Measurements from ENCODE around the gene TPBGL.

DNA sequence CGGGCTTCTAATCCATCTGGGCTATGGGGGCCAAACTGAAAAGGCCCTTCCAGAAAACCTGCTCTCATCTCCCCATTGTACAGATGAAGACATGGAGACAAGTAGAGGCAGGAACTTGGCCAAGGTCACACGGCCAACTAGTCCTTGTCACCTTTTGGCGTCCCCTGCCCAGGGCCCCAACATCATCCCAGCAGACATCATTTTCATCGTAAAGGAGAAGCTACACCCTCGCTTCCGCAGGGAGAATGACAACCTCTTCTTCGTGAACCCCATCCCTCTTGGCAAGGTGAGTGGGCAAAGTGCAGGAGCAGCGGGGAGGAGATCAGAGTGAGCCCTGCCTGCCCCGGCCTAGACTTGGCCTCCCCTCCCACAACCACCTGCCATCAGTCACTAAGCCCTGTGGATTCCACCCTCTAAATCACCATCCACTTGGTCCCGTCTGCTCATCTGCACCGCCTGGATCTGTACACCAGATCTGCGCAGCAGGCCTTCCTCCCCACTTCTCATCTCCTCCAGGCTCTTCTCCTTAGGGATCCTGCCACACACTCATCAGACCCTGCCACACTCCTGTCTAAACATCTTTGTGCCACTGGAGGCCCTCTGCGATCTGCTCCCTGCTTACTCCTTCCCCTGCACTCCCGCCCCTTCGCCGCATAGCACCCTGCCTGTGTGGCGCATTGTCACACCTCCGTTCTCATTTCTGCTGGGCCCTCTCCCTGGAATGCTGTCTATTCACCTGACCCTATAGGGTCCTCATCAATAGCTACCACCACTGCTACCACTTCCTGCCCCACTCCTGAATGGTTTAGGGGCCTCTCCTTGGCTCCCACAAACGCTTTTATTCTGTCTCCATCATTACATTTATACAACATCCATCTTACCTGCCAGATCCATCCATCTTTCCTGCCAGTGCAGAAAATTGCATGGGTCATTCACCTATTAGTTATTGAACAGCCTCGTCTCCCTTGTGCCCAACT, 14.2 kb downstream of the UCP2 start:
- RRBS, 2 experiments = no CpG with 5 or more reads among the region's 20 CpGs
CAGE:
- cytosol, long polyA minus RNA = no peak
- cytosol, long polyA plus RNA = no peak
- long polyA plus RNA = no peak
- nucleus, long polyA minus RNA = no peak
- nucleus, long polyA plus RNA = no peak

GRCh38 chr11:73971937-73972687, 10.5 kb downstream of the UCP2 start:
- RRBS, 2 experiments = no CpG with 5 or more reads among the region's 4 CpGs
CAGE:
- cytosol, long polyA minus RNA = no peak
- cytosol, long polyA plus RNA = no peak
- long polyA plus RNA = no peak
- nucleus, long polyA minus RNA = no peak
- nucleus, long polyA plus RNA = no peak

DNA sequence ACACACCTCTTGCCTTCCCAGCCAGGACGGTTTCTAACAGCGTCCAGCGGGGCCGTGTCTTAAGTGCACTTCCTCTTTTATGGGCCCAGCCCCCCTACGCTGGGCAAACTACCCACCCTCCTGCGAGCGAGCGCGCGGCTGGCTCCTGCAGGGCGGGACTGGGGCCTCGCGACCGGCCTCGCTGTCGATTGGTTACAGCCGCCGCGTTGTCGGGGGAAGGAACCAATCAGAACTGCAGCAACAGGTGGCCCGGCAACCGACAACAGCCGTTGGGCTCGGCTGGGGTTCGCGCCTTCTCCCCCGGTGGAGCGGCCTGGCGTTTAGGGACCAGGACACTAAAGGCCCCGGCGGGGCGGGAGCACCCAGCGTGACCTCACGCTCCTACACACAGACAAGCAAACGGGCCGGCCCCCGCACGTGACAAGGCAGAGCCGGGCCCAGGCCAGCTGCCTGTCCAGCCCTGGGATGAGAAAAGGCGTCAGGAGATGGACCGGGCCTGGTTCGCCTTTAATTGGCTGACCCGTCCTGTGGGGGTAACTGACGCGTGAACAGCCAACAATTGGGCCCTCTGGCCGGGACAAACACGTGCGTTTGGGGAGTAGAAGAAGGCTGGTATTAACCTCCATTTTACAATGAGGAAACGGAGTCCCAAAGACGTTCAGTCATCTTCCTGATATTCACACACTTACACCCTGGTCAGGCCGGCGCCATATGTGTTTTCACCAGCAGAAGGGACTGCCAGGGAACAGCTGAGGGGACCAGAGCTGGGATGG, 711 bp upstream of the UCP2 start:
- RRBS, 2 experiments = 1 to 2% methylated on average over 28 of the region's 52 CpGs
CAGE:
- cytosol, long polyA minus RNA = start-site peak on the minus strand centred at position 88 of the sequence, 106 bp wide, 20 reads
- cytosol, long polyA plus RNA = no peak
- long polyA plus RNA = no peak
- nucleus, long polyA minus RNA = no peak
- nucleus, long polyA plus RNA = no peak

GRCh38 chr11:74018237-74019145, 9.6 kb upstream of the UCP3 start:
- RRBS, 2 experiments = no CpG with 5 or more reads among the region's 10 CpGs
CAGE:
- cytosol, long polyA minus RNA = no peak
- cytosol, long polyA plus RNA = no peak
- long polyA plus RNA = no peak
- nucleus, long polyA minus RNA = no peak
- nucleus, long polyA plus RNA = no peak

DNA sequence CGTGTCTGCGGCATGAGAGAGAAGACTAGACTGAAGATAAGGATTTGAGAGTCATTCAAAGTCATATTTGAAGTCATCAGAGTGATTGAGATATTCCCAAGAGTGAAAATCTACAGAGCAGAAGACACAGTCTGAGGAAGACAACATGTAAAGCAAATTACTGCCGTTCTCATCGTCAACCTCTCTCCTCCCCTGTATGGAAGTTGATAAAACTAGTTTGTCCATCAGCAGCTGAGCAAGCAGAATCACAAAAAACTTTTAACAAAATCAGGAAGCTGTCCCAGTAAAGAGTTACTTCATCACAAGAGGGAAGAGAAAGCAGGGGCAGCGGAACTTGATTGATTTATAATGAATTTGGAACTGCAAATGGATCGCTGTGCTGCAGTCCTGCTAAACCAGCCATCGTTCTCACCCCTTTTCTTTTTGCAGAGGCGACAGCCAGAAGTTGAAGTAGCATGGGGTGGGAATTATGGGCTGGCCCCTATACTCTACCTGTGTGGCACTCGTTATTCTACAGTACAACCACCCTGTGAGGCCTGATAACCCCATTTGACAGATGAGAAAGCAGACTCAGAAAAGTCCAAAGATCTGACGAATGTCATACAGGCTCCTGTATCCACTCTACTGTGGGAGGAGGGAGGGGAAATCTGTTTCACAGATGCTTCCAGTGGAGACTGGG, 13.7 kb upstream of the UCP3 start:
- RRBS, 2 experiments = no CpG with 5 or more reads among the region's 10 CpGs
CAGE:
- cytosol, long polyA minus RNA = no peak
- cytosol, long polyA plus RNA = no peak
- long polyA plus RNA = no peak
- nucleus, long polyA minus RNA = no peak
- nucleus, long polyA plus RNA = no peak

GRCh38 chr11:74460811-74461102, 6.6 kb downstream of the KCNE3 start:
- RRBS, 2 experiments = no CpG with 5 or more reads among the region's 1 CpG
CAGE:
- cytosol, long polyA minus RNA = no peak
- cytosol, long polyA plus RNA = no peak
- long polyA plus RNA = no peak
- nucleus, long polyA minus RNA = no peak
- nucleus, long polyA plus RNA = no peak

DNA sequence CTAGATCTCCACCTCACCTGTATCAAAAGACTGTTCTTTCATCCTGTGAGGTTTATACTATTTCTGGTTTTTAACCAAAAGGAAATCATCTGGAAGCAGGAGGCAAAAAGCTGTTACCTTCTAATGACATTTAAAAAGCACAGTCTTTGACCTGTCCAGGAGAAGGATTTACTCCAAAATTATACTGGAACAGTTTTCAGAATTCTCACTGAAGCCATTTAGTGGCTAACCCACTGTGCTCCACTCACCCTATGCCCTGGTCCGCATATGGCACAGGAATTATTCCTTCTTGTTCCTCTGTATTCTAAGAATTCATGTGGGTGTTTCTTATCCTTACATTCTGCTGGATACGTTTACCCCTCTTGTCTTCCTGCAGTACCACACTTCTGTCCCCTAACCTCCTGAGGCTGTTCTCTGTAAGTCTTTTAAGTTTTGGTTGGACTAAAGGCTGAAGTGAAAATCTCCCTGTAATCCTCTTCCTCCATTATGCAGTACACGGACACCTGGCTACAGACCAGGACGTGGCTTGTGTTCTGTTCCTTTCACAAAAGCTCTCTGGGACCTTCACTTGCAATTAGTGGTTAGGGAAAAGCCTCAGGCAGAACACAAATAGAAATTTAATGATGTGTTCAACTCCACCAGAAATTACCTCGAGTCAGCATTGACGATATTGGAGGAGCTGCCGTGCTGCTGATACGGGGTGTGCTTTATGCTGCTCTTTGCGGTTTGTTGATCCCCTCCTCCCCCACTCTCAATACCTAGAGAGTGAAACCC, 48.7 kb downstream of the POLD3 start:
- RRBS, 2 experiments = no CpG with 5 or more reads among the region's 9 CpGs
CAGE:
- cytosol, long polyA minus RNA = no peak
- cytosol, long polyA plus RNA = no peak
- long polyA plus RNA = no peak
- nucleus, long polyA minus RNA = no peak
- nucleus, long polyA plus RNA = no peak

DNA sequence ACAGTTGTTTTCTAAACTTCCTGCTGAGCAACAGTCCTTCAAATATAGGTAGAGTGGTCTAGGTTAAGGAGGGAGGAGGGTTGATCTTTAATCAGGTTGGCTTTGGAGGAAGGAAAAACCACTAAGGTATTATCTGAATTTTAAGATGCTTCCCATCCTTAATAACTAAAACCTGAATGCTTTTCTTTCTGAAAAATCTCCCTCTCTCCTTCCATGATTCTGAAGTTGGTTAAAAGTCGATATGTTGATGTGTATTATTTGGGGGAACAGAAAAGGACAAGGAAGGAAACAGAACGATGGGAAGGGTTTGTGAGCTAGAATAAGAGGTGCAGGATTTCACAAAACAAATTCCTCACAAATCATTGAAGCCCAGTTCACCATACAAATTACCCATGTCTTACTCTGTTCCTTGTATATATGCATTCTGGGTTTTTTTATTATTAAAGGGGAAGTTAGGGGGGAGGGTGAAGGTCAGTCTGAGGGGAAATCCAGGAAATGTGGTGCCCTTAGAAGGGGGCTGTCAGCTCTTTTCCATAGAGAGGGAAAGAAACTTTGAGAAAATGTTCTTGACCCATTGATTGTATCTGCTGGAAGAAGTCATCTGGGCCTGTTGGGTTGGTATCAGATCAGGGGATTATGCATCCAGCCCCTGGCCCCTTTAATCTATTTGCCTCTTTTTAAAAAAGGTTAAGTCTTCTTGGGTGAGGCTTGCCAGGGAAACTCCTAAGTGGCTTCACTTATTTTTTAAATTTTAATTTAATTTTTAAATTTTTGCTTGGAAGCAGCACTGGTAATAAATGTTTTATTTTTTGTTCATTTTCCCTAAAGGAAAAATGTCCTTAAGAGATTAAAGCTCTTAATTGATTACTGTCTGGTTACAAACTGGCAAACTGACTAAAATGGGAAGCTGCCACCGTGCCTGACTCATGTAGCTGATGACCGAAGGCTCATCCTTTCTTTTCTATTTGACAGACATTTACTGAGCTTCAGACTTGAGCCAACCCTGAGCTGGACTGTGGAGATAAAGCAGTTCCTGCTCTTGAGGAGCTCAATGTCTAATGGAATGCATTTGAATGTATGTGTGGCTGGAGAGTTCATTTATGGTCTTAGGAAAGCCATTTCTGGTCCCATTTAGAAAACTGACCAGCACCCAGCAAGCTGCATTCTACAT, 90.9 kb downstream of the RNF169 start:
- RRBS, 2 experiments = no CpG with 5 or more reads among the region's 4 CpGs
CAGE:
- cytosol, long polyA minus RNA = start-site peak on the plus strand centred at position 220 of the sequence, 130 bp wide, 36 reads; start-site peak on the plus strand centred at position 439 of the sequence, 46 bp wide, 28 reads; start-site peak on the plus strand centred at position 711 of the sequence, 14 bp wide, 19 reads; start-site peak on the plus strand centred at position 836 of the sequence, 19 bp wide, 20 reads; start-site peak on the plus strand centred at position 1,031 of the sequence, 25 bp wide, 20 reads
- cytosol, long polyA plus RNA = no peak
- long polyA plus RNA = no peak
- nucleus, long polyA minus RNA = no peak
- nucleus, long polyA plus RNA = no peak

- RRBS, 2 experiments = no CpG with 5 or more reads among the region's 9 CpGs
CAGE:
- cytosol, long polyA minus RNA = no peak
- cytosol, long polyA plus RNA = no peak
- long polyA plus RNA = no peak
- nucleus, long polyA minus RNA = no peak
- nucleus, long polyA plus RNA = no peak
Observed at GRCh38 chr11:74845137-74845725, 96.6 kb downstream of the RNF169 start.

DNA sequence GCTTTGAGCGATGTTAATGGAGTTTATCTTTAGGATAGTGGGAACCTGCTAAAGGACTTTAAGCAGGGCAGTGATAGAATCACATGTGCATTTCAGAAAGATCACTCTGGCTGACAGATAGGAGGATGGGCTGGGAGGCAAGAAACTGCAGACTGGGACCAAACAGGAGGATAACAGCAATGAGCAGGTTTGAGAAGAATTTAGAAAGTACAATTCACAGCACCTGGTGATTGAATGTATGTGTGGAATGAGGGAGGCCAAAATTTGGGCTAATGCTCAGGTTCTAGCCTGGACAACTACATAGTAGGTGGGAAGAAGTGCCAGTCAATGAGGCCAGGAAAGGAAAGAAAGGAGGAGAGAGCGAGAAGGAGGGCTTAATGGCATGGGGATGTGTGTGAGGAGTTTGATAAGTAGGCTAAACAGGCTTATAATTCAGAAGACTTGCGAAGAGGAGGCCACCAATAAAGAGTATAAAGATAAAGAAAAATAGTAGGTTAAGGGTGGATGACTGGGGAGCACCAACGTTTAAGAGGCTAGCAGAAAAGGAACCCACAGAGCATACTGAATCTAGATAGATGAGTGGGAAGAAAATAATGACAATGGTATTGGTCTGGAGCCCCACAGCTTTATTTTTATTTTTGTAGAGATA, 38.1 kb downstream of the XRRA1 start:
- RRBS, 2 experiments = no CpG with 5 or more reads among the region's 4 CpGs
CAGE:
- cytosol, long polyA minus RNA = no peak
- cytosol, long polyA plus RNA = no peak
- long polyA plus RNA = no peak
- nucleus, long polyA minus RNA = no peak
- nucleus, long polyA plus RNA = no peak

DNA sequence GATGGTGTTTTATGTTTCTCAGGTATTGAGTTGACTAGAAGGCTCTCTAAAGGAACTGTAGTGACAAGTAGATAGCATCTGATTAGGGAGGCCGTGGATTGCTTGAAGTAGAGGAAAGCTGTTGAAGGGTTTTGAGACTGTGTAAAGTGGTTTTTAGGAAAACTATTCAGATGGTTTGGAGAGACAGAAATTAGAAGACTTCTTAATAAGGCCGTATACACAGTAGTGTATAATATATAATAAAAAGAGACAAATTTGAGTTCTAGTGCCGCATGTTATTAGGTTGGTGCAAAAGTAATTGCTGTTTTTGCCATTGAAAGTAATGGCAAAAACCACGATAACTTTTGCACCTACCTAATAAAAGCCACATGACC, 2.9 kb downstream of the SPCS2 start:
- RRBS, 2 experiments = no CpG with 5 or more reads among the region's 4 CpGs
CAGE:
- cytosol, long polyA minus RNA = no peak
- cytosol, long polyA plus RNA = no peak
- long polyA plus RNA = no peak
- nucleus, long polyA minus RNA = no peak
- nucleus, long polyA plus RNA = no peak

GRCh38 chr11:75133878-75134635, 16.9 kb upstream of the SLCO2B1 start:
- RRBS, 2 experiments = no CpG with 5 or more reads among the region's 8 CpGs
CAGE:
- cytosol, long polyA minus RNA = no peak
- cytosol, long polyA plus RNA = no peak
- long polyA plus RNA = no peak
- nucleus, long polyA minus RNA = no peak
- nucleus, long polyA plus RNA = no peak

- RRBS, 2 experiments = no CpG with 5 or more reads among the region's 8 CpGs
CAGE:
- cytosol, long polyA minus RNA = no peak
- cytosol, long polyA plus RNA = no peak
- long polyA plus RNA = no peak
- nucleus, long polyA minus RNA = no peak
- nucleus, long polyA plus RNA = no peak
Observed at GRCh38 chr11:75182484-75183177, 31.7 kb downstream of the SLCO2B1 start.

GRCh38 chr11:75192717-75193670, 42.1 kb downstream of the SLCO2B1 start:
- RRBS, 2 experiments = no CpG with 5 or more reads among the region's 24 CpGs
CAGE:
- cytosol, long polyA minus RNA = no peak
- cytosol, long polyA plus RNA = no peak
- long polyA plus RNA = no peak
- nucleus, long polyA minus RNA = no peak
- nucleus, long polyA plus RNA = no peak

GRCh38 chr11:75195089-75196023, 44.4 kb downstream of the SLCO2B1 start:
- RRBS, 2 experiments = no CpG with 5 or more reads among the region's 7 CpGs
CAGE:
- cytosol, long polyA minus RNA = no peak
- cytosol, long polyA plus RNA = no peak
- long polyA plus RNA = no peak
- nucleus, long polyA minus RNA = no peak
- nucleus, long polyA plus RNA = no peak

- RRBS, 2 experiments = no CpG with 5 or more reads among the region's 10 CpGs
CAGE:
- cytosol, long polyA minus RNA = no peak
- cytosol, long polyA plus RNA = no peak
- long polyA plus RNA = no peak
- nucleus, long polyA minus RNA = no peak
- nucleus, long polyA plus RNA = no peak
Observed at GRCh38 chr11:75203983-75204698, 36.4 kb upstream of the TPBGL start.

DNA sequence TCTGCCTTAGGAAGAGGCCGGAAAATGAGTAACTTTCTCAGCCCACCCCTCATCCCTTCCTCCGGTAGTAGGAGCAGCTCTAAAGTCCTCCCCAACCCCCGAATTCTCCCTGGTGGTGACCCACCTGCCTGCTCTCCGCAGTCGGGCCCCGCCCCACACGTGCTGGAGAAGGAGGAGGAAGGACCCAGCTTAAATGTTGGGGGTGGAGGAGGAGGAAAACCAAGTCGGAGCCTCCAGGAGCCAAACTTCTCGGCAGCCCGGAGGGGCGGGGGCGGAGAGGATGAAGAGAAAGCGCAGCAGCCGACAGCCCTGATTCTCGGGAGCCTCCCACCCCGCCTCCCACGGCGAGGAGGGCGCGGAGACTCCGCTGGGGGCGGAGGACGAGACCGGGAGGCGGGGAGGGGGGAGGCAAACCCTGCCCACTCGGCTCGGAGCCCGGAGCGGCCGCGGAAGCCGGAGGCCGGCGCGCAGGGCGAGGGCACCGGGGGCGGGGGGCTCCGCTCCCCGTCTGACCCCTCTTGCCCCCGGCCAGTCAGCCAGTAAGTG, at the start of gene TPBGL:
Gene TPBGL, plus strand, starts transcription at position 422 of the 546 bp plus-strand sequence.
- RRBS, 2 experiments = 4% methylated on average over 10 to 11 of the region's 41 CpGs
CAGE:
- cytosol, long polyA minus RNA = no peak
- cytosol, long polyA plus RNA = no peak
- long polyA plus RNA = no peak
- nucleus, long polyA minus RNA = no peak
- nucleus, long polyA plus RNA = no peak

DNA sequence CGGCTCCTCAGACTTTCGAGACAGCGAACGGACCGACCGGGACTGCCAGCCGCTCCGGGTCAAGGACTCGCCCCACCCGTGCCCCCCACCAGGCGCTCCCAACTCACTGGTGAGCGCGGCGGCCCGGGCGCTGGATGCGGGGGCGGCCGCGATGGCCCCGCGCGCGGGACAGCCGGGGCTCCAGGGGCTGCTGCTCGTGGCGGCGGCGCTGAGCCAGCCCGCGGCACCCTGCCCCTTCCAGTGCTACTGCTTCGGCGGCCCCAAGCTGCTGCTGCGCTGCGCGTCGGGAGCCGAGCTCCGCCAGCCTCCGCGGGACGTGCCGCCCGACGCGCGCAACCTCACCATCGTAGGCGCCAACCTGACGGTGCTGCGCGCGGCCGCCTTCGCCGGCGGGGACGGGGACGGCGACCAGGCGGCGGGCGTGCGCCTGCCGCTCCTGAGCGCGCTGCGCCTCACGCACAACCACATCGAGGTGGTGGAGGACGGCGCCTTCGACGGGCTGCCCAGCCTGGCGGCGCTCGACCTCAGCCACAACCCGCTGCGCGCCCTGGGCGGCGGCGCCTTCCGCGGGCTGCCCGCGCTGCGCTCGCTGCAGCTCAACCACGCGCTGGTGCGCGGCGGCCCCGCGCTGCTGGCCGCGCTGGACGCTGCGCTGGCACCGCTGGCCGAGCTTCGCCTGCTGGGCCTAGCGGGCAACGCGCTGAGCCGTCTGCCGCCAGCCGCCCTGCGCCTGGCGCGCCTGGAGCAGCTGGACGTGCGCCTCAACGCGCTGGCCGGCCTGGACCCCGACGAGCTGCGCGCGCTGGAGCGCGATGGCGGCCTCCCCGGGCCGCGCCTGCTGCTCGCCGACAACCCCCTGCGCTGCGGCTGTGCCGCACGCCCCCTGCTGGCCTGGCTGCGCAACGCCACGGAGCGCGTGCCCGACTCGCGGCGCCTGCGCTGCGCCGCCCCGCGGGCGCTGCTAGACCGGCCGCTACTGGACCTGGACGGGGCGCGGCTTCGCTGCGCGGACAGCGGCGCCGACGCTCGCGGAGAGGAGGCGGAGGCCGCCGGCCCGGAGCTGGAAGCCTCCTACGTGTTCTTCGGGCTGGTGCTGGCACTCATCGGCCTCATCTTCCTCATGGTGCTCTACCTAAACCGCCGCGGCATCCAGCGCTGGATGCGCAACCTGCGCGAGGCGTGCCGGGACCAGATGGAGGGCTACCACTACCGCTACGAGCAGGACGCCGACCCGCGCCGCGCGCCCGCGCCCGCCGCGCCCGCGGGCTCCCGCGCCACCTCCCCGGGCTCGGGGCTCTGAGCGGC, 777 bp downstream of the TPBGL start:
- RRBS, 2 experiments = 3 to 4% methylated on average over 45 to 50 of the region's 200 CpGs
CAGE:
- cytosol, long polyA minus RNA = no peak
- cytosol, long polyA plus RNA = no peak
- long polyA plus RNA = no peak
- nucleus, long polyA minus RNA = no peak
- nucleus, long polyA plus RNA = no peak

DNA sequence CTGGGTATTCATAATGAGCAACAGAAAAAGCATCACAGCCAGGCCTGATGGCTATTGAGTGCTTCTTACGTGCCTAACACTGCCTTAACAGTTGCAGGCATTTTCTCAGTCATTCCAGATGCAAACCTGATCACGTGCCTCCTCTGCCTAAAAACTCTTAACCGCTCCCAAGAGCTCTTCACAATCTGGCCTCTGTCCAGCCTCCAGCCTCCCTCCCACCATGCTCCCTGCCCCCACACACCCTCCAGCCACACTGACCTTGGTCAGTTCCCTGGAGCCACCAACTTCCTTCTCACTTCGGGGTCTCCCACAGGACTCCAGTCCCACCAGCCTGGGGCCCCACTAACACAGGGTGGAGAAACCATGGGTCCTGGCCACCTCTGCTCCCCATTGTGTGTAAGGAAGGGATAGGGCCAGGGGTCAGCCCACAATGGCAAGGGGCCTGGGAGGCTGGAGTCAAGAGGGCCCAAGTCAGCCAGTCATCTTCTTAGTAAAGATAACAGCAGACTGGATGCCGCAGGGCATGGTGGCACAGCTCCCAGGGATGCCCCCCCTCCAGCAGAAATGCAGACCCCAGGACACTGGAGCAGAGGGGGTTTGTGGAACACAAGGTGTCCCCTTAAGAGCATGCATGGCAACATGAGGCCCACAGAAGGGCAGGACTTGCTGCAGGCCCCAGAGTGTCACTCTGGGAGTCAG, 37.5 kb downstream of the ARRB1 start:
- RRBS, 2 experiments = no CpG with 5 or more reads among the region's 5 CpGs
CAGE:
- cytosol, long polyA minus RNA = no peak
- cytosol, long polyA plus RNA = no peak
- long polyA plus RNA = no peak
- nucleus, long polyA minus RNA = no peak
- nucleus, long polyA plus RNA = no peak

DNA sequence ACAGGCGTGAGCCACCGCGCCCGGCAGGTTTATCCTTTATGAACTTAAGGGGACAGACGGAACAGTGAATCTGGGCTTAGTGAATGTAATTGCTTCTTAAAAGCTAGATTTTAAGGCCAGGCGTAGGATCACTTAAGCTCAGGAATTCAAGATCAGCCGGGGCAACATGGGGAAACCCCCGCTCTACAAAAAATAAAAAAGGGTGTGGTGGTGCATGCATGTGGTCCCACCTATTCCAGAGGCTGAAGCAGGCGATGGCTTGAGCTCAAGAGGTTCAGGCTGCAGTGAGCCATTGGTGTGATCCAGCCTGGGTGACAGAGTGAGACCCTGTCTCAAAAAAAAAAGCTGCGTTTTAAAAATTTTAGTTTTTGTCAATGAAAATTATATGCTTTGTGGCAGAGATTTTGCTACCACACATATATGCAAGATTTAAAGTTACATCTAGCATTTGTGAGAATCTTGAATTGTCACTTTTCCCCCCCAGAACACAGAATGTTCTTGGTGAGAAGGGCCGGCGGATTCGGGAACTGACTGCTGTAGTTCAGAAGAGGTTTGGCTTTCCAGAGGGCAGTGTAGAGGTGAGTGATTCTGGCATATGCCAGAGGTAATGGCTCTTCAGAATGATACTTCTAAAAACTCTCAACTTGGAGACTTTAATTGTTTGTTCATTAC, 2.0 kb downstream of the RPS3 start:
- RRBS, 2 experiments = no CpG with 5 or more reads among the region's 13 CpGs
CAGE:
- cytosol, long polyA minus RNA = no peak
- cytosol, long polyA plus RNA = no peak
- long polyA plus RNA = no peak
- nucleus, long polyA minus RNA = no peak
- nucleus, long polyA plus RNA = no peak

Data from HepG2 (cell line).